ENCODE measurements around a stretch of chr1.

- PRO-cap: no peak
- RAMPAGE, long total RNA, 4 experiments: no peak in any of the 4 experiments
Observed at GRCh38 chr1:161123894-161124819, 6.3 kb downstream of the NIT1 start.

GRCh38 chr1:161182251-161182816, 5.0 kb upstream of the B4GALT3 start:
- PRO-cap: no peak
- RAMPAGE, long total RNA, 4 experiments: no peak in any of the 4 experiments

DNA sequence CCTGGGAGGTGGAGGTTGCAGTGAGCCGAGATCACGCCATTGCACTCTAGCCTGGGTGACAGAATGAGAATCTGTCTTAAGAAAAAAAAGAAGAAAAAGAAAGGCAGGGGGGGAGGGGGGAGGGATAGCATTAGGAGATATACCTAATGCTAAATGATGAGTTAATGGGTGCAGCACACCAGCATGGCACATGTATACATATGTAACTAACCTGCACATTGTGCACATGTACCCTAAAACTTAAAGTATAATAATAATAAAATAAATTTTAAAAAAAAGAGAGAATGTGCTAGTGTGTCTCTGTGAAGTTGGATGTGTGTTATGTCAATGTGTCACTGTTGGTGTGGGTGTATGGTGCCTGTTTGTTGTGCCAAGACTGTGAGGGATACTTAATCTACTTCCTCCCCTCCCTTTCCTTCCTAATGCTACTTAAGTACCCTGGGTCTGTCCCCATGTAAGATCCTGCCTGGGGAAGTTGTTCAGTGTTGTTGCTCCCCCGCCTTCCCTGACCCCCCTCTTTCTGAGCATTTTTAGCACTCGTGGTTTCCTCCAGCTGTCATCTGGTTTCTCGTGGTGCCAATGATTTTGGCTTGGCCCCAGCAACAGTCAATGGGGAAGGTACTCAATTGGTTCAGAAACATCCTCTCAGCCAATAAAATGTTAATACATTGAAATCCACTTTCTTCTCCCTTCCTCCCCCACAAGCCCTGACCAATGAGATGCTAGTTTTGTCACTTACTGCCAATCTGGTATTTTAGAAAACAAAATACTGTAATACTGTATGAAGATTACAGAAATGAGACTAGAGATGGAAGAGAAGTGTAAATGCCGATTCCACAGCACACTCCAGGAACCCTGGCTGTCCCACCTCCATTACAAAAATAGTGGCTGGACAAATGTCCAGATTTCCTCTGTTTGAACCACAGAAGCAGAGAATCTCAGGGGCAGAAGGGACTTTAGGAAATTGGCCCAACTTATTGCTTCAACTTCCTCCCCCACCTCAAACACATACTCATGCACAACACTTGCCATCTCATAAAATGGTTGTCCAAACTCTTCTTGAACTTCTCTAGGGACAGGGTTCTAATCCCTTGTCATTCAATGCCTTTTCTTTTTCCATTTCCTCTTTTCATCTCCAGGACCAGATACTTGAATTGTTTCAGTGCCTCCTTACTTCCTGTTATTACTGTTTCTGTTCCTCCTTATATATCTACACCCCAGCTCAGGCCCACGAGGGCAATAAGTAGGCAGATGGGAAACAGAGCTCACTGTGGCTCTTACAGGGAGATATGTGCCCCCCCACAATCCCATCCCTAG, 8.1 kb upstream of the B4GALT3 start:
- PRO-cap: bidirectional peak, plus-strand start at position 787 of the sequence, minus-strand start at position 522 of the sequence
- RAMPAGE, long total RNA, 4 experiments: no peak in any of the 4 experiments

GRCh38 chr1:161192474-161193060, 6.3 kb downstream of the ADAMTS4 start:
- PRO-cap: no peak
- RAMPAGE, long total RNA, 4 experiments: no peak in any of the 4 experiments

GRCh38 chr1:161233320-161233693, 4.7 kb downstream of the NR1I3 start:
- PRO-cap: no peak
- RAMPAGE, long total RNA, 4 experiments: no peak in any of the 4 experiments

- PRO-cap: no peak
- RAMPAGE, long total RNA, 4 experiments: no peak in any of the 4 experiments
Observed at GRCh38 chr1:161550384-161550842, 795 bp upstream of the FCGR3A start.

DNA sequence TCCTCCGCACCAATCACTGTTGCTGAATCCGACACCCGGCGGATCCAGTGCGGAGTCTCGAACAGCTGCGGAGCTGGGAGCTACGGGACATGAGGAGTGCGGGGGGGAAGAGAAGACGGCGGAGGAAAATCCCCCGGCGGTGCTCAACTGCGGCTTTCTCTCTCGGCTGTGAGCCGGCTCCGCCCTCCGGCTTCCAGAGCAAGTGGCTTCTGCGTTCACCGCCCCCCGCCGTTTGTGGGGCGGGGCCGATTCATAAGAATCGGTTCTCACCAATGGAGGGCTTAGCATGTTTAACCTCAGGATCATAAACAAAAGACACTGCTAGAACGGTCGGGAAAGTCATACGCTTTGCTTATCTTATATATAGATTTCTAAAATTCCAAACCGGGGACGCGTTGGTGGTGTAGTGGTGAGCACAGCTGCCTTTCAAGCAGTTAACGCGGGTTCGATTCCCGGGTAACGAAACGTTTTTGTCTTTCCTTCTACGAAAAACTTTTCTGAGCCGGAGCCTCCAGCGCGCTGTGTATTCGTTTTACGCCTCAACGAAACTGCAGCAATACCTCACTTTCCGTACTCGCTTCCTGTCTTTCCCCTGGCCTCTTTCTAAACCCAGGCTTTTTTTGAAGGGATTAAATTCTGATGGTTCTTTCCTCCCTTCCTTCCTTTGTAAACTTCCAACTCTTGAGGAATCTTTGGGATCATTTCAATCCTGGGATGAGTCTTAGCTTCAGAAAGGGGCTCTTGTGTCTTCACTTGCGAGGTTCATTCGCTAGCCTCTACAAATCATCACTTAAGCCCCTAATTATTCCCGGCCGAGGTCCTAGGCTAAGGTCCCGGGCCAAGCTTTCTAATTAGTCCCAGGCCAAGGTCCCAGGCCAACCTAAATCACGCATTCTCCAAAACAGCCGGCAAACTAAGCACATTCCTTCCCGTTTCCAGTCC, 18.4 kb downstream of the FCGR3B start:
- PRO-cap: bidirectional peak, plus-strand start at position 387 of the sequence, minus-strand start at position 120 of the sequence
- RAMPAGE, long total RNA, 4 experiments: no peak in any of the 4 experiments

GRCh38 chr1:161877929-161878786, 112.0 kb downstream of the ATF6 start:
- PRO-cap: no peak
- RAMPAGE, long total RNA, 4 experiments: start-site peak on the plus strand in 1 of 4 experiments, at chr1:161878389-161878477 at its widest, 10 reads per replicate

DNA sequence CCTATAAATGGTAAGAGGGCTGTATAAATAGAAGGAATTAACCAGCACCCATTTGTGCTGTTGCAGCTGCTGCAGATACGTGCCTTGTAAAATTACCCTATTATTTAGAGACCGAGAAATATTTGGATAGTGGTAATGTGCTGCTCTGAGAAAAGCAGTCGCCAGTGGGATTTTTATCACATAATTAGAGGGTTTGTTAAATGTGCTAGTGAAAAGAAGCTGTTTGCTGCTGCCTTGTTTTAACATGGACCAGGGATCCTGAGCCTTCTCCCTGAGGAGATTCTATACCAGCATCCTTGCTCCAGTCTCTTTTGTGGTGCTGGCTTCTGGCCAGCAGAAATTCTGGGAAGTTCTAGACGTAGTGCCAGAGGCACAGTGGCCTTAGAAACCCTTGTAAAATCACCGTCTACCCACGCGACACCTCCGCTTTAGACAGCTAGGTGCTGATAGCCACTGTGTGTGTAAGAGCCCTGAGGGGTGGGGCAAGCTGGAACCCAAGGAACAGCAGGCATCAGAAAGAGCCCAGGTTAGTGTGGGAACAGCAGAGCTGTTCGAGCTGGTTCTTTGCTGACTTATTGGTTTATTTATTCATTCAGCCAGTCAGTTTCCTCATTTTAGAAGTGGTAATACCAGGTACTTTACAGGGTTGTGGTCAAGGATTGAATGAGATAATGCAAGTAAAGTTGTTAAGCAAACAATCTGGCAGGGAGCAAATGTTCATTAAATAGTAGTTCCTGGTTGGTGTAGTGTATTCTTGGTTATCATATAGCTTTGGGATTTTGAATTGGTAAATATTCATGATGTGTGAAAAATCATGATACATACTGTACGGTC, 137.6 kb downstream of the NOS1AP start:
- PRO-cap: no peak
- RAMPAGE, long total RNA, 4 experiments: no peak in any of the 4 experiments

GRCh38 chr1:162235149-162235868, 141.3 kb downstream of the SPATA46 start:
- PRO-cap: no peak
- RAMPAGE, long total RNA, 4 experiments: no peak in any of the 4 experiments

DNA sequence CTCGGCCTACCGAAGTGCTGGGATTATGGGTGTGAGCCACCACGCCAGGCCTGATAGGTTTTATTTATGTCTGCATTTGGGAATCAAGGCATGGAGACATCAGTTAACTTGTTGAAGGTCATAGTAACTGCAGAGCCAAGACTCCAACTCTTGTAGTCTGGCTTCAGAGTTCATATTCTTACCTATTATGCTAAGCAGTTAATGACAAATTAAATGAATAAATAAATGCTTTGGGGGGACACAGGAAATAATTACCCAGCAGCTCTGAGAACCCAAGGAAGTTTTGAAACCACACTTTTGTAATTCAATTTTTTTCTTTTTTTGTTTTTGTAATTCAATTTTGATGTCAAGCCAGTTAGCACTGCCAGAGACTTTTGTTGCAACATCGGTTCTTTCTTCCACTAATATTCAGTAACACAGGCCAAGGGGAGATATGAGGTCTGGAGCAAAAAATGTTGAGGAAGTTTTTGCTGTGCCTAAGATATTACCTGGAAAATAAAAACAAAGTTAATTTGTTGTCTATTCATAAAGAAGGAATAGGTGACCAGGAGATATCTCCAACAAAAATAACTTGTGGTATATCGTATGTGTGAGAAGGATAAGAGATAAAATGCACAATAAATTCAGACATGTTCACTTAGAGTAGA, 9.2 kb upstream of the UAP1 start:
- PRO-cap: no peak
- RAMPAGE, long total RNA, 4 experiments: no peak in any of the 4 experiments

- PRO-cap: no peak
- RAMPAGE, long total RNA, 4 experiments: no peak in any of the 4 experiments
Observed at GRCh38 chr1:162581107-162581718, 19.7 kb downstream of the UAP1 start.

GRCh38 chr1:162625870-162626727, 6.2 kb upstream of the DDR2 start:
- PRO-cap: no peak
- RAMPAGE, long total RNA, 4 experiments: no peak in any of the 4 experiments

DNA sequence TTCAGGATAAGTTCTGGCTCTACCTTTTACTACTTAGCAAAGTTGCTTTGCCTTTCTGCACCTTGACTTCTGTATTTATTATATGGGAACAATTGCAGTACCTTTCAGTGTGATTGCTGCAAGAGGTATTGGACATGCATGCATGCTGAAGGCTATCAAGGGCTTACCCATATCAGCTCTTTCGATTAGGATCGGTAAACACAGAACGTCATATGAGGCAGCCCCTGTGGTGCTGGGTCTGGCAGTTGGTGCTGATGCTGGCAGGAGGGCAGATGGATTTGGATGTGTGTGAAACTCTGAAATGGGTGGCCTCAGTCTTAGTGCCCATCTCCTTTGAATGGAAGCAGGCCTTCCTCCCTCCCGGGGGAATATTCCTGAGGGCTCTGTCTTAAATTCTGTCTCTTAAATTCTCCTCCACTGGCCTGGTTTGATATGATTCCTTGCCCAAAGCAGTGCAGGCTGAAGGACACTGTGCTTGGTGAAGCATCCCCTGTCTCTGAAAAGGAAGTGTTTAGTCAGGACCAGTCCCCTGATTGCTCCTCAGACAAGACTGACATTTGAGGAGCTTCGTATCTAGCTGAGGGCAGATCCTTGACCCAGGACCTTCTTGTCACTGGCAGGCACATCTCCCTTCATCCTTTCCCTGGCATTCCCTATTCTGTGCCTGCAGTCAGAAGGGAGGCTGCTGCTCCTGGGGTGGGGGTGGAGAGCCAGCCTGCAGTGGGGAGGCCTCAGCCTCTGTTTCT, 2.2 kb downstream of the DDR2 start:
- PRO-cap: no peak
- RAMPAGE, long total RNA, 4 experiments: no peak in any of the 4 experiments

GRCh38 chr1:162740486-162741176, 49.9 kb upstream of the HSD17B7 start:
- PRO-cap: no peak
- RAMPAGE, long total RNA, 4 experiments: no peak in any of the 4 experiments

DNA sequence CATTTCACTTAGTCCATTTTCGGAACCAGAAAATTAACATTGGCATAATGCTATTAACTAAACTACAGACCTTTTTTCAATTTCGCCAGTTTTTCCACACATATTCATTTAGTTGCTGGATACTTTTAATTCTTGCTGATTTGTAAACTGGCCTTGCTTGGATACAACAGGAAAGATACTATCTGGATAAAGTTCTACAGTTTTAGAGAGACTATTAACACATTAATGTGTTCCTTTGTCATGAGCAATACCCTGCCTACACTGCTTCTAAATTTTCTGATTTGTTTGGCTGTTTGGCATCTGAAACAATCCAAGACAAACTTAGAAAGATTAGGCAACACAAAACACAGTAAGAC, 5.7 kb upstream of the HSD17B7 start:
- PRO-cap: no peak
- RAMPAGE, long total RNA, 4 experiments: no peak in any of the 4 experiments

DNA sequence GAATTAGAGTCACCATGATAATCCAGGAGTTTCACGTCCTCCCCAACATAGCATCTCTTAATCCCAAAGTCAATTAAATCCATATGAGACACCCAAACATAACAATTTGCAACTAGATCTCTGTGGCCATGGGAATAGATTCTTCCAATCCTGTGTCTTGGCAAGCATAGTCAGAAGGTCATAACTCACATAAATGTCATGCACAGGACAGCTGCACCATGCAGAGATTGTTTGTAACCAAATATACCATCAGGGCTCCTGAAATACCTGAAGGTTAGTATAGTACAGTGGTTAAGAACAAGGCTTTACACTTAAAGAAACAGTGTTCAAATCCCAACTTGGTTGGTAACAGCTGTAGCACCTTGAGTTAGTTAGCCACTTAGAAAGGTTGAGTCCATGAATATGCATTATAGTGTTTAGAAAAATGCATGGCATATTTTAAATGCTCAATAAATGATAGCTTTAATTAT, 82.6 kb upstream of the CCDC190 start:
- PRO-cap: no peak
- RAMPAGE, long total RNA, 4 experiments: no peak in any of the 4 experiments

DNA sequence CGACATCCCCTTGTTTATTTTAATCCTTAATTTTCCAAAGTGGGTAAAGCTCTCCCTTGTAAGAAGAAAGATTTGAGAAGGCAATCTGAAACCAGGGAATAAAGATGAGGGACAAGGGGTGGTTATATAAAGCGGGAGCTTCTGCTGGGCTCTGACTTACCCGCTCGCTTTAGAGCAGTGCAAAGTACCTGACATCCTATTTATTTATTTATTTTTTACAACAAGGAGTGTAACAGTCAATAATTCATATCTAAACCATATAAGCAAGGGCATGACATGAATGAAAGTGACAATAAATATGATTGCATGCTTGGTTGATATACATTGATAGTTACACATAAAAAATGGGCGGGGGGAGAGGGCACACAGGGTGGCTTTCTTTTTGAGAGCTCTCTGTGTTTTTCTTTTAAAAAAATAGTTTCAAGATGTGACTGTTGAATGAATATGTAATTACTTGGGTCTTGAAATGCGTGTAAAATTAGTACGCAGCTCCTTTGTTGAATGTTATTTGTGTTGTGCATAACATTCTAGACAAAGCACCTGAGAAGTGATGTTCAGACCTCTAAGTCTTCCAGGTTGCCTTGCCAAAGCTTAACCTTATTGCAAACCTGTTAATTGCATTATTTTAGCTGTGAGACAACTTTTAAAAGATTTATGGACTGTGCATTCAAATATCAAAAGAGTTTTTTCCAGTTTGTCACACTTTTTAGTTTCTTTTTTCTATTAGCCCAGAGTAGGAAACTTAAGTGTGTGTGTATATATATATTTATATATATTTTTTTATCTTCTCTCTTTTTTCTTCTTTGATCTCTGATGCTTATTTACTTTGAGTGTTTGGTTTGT, 5.3 kb downstream of the PBX1 start:
- PRO-cap: unidirectional peak, minus-strand start at position 171 of the sequence
- RAMPAGE, long total RNA, 4 experiments: no peak in any of the 4 experiments

DNA sequence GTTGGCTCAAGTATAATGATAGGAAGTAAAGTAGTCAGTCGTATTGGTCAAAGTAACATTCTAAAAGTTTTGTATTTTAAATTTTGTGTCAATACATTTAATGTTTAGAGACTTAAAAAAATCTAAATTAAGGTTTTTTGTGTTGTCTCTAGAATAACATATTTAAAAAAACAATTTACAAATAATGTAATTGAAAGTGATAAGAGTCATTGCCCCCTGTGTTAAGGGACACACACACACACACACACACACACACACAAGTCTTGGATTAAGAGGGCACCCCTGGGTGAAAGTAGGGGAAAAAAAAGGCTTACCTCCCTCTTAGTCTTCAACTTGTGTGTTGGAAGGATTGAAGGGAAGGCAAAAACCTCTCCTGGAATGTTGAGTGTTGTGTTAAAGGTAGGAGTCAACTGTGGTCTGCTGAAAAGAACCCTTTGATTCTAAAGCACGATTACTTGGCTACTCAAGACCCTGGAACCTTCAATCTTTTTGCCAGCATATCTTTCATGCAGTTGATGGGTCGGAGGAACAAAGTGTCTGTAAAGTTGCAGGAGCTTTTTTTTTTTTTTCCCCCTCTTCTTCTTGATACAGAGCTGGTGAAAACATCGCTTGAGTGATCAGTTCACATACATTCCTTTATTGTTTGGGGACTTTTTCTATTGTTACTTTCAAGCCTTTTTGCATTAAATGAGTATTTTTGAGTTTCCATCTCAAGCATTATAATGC, 6.4 kb downstream of the PBX1 start:
- PRO-cap: no peak
- RAMPAGE, long total RNA, 4 experiments: no peak in any of the 4 experiments

DNA sequence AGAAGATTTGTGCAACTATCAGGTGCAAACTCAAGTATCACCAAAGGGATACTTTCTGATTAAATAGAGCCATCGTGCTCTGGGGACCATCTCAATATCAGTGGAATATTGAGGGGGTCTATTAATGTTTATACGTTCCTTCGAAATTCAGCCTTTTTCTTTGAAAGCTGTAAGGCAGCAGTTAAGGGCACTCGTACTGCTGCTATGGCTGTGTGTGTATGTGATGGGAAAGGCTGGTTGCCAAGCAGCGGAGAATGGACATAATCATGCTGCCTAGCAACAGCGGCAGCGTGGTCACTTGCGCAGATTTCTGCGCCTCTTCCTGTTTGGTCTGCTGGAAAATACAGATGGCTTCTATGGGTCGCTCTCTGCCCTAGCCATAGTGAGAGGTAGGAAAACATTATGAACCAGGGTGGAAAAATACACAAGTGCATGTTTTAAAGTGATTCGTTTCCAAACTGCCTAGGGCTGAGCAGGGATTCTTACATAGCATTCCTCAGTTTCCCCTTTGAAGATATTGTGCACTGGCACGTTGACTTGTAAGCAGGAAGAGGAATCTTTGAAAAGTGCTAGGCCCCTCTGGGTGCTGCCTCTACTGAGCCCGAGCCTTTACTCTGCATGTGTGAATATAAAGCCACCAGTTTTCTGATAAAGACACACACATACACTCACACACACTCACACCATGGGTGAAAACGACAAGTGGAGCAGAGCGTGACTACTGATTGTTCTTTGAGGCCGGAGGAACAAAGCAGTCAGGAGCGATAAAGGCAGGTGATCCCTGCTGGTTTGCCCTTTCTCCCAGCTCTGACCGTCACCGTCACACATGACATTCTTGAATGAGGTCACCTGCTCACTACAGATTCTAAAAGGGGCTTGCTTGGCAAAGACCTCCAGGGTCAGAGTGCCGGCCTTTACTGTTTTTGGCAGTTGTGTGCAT, 79.2 kb downstream of the PBX1 start:
- PRO-cap: no peak
- RAMPAGE, long total RNA, 4 experiments: no peak in any of the 4 experiments

Measured in Peyer's patch (tissue), 4 donors.